Peripheral blood mononuclear cell (primary cell): ENCODE results near the genes HTR4 and GRPEL2.

DNA sequence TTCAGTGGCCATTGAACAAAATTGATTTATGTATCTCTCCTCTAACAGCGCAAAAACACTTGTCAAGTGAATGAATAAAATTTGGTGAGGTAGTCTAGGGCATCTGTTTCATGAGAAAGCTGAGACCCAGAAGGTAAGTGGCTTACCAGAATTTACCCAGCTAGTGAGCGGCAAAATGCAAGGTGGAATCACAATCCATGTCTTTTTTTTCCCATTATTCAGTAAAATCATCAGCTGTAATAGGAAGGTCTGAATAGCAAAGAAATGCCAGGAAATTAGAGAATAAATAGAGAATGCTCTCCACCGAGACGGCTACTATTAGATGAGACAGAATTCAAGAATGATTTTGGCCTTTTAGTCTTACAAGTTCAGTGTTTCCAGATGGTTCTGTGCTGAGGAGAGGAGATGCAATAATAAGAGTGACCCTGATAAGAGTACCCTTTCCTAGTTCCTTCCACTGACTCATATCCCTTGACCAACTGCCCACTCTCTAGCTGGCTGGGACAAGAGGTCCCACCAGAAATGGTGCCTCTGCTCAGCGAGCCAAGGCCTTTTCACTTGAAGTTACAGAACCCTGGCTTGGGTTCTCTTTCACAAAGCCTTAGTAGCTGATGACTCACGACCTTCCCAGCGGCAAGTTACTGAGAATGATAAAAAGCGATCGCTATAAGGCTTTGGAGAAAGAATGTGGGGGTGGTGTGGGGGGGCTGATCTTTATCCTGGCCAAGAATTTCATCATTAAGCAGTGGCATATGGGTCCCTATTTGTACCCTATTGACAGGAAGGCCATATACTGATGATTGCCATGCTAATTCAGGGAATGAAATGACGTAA lies 90.1 kb downstream of the FBXO38 start:
- PRO-cap, 8 experiments, result no peak in any of the 8 experiments

- PRO-cap, 8 experiments, result no peak in any of the 8 experiments
These were observed at the start of gene HTR4 for GRCh38 chr5:148654448-148654976. Gene HTR4 (minus strand): TSS chr5:148654527.

- PRO-cap, 8 experiments, result no peak in any of the 8 experiments
These were observed 23.1 kb downstream of the ADRB2 start for GRCh38 chr5:148849397-148850021.

- PRO-cap, 8 experiments, result no peak in any of the 8 experiments
These were observed 62.8 kb downstream of the ABLIM3 start for GRCh38 chr5:149204033-149204643.

DNA sequence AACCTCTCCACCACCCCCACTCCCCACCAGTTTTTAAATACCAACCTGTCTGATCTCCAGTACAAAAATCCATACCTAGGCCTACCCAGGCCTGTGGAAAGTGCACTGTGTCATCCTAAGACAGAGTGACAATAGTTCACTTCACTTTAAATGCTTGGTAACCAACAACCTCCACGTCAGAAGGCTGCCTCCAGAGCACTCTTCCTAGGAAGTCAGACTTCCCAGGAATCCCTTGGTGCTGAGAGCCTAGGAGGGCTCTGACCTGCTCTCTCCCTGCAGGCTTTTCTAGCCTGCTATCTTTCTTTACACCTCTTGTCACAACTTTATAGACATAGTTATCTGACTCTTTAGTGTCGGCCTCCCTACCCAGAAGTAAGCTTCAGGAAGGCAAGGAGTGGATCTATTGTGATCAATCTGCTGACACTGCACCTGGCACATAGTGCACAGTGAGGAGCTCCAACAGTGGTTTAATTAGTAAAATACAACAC lies 2.2 kb downstream of the AFAP1L1 start:
- PRO-cap, 8 experiments, result no peak in any of the 8 experiments

GRCh38 chr5:149345107-149345776 lies at the start of gene GRPEL2:
Gene GRPEL2 (plus strand): TSS chr5:149345499.
- PRO-cap, 8 experiments, result peak in 7 of 8 experiments; most common plus-strand start chr5:149345623 (in 4); most common minus-strand start chr5:149345343 (in 6)

DNA sequence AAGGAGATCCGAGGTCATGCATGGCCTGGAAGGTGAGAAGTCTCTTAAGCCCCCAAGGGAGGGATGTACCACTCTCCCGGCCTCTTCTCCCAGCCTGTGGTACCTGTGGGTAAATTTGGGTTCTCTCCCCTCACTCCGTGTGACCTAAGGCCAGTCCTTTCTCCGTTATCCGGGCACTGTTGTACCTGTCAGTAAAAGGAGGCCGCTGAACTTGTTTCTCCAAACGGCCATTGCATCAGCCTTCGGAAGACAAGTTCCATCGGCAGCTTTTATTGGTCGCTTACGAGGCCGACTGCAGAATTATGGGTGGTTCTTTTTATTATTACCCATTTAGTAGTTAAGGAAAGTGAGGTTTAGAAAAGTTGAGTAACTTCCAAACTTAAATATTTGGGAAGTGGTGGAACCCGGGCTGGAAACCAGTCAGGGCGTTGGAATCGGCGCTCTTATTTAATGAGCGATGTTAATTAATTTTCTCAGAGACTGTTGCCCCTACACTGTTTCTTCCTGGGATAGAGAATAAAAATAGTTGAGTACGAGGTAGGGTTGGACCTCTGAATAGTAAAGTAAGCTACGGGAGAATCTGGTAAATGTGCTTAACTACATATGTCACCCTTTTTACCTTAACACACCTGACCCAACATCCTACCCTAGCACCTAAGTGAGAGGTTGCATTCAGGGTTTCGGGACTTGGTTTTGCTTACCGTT lies 681 bp downstream of the GRPEL2 start:
- PRO-cap, 8 experiments, result no peak in any of the 8 experiments

GRCh38 chr5:149358793-149359466 lies 1.1 kb downstream of the PCYOX1L start:
- PRO-cap, 8 experiments, result no peak in any of the 8 experiments

DNA sequence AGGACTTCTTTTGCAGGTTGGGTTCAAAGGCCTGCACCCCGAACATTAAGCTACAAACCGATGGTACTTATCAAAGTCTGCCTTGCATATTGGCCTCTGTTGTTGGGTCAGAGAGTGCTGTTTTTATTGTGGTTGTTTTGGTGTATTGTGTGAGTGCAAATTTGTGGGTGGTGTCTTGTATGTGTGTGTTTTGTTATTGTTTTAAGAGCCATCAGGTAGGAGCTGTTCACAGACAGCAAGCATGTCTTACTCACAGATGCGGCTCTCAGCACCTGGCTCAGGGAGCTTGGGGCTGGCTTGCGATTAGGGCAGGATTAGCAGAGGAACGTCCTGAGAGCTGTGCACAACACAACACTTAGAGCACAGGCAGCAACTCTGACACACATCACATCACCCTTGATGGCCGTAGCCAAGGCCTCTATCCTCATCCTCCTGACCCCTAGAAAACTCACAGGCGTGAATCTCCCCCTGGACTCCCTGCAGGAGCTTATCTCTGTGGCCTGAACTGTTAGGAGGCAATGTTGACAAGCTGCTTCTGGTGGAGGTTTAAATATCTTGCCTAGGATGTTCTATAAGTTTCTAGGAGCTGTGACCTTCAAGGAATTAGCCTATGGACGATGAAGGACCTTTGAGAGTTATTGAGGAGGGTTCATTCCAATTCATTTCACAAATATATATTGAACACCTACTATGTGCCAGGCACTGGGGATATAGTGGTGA lies 7.1 kb upstream of the IL17B start:
- PRO-cap, 8 experiments, result no peak in any of the 8 experiments

DNA sequence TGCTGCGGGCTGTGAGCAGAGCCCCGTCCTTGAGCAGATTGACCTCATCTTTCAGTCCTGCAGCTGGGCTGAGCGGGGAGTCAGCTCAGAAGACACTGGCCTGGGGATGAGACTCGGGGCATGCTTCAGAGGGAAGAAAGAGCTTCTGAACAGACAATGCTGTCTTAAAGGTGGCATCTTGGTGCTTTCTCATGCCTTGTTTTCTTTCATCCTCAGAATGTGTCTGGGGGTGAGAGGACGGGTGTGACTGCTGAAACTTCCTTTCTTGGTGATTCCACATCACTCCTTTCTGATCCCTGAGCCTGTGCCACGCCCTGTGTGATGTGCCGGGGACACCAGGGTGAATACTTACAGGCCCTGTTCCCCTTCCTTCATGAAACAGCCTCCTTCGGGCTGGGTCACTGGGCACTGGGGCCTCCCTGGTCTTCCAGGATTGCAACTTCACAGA lies 43.9 kb upstream of the IL17B start:
- PRO-cap, 8 experiments, result no peak in any of the 8 experiments

GRCh38 chr5:149490334-149491297 lies 60.6 kb downstream of the CSNK1A1 start:
- PRO-cap, 8 experiments, result peak in 5 of 8 experiments; most common minus-strand start chr5:149490509 (in 5)

GRCh38 chr5:149493839-149494287 lies 57.4 kb downstream of the CSNK1A1 start:
- PRO-cap, 8 experiments, result peak in 3 of 8 experiments; most common minus-strand start chr5:149493967 (in 3)

DNA sequence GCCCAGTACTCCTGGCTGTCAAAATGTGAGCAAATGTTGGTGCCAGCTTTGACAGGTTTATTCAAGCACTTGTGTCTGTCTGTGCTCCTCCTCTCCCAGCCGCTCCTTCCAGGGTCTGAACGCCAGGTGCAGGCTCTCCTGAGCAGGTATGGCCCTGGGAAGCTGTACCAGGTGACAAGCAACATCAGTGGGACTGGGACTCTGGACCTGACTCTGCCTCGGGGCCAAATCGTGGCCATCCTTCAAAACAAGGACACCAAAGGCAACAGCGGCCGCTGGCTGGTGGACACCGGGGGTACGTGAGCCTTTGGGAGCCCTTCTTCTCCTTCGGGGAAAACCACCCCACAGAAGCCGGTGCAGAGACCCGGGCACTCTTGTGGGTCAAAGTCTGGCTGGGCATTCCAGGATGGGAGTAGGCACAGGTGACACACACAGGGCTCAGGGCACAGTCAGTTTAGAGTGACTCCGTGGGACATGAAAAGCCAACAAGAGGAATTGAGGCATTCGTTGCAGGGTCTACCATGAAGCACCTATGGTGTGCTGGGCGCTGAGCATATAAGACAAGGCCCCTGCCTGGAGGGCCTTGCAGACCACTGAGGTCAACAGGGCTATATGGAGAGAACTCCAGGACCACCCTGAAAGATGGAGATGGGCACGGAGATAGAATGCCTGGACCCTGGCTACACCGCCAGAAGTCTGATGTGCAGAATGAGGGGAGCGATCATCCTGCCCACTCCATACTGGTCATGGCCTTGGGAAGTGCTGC lies 45.9 kb downstream of the ARHGEF37 start:
- PRO-cap, 8 experiments, result no peak in any of the 8 experiments

GRCh38 chr5:149794465-149794982 lies 64.4 kb downstream of the PPARGC1B start:
- PRO-cap, 8 experiments, result no peak in any of the 8 experiments

DNA sequence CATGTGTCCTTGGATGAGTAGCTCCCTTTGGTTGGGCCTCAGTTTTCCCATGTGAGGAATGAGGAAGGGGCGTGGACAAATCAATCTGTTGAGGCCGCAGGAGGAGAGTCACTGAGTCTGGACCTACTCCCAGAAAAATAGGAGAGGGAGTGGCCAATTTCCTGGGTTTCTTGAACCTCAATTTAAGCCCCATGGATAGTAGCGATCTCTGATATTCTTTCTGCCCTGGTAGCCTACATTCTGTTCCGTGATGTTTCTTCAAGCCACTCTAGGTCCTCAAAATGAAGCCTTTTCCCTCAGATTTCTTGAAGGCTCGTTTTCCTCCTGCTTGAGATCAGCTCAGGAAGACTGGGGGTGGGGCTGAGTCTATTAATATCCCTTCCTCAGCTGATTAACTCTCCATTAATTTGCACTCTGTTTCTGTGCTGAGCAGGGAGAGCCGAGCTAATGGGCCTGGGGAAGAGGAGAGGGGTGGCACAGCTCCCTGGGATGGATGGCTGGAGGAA lies 93.1 kb downstream of the PPARGC1B start:
- PRO-cap, 8 experiments, result no peak in any of the 8 experiments

DNA sequence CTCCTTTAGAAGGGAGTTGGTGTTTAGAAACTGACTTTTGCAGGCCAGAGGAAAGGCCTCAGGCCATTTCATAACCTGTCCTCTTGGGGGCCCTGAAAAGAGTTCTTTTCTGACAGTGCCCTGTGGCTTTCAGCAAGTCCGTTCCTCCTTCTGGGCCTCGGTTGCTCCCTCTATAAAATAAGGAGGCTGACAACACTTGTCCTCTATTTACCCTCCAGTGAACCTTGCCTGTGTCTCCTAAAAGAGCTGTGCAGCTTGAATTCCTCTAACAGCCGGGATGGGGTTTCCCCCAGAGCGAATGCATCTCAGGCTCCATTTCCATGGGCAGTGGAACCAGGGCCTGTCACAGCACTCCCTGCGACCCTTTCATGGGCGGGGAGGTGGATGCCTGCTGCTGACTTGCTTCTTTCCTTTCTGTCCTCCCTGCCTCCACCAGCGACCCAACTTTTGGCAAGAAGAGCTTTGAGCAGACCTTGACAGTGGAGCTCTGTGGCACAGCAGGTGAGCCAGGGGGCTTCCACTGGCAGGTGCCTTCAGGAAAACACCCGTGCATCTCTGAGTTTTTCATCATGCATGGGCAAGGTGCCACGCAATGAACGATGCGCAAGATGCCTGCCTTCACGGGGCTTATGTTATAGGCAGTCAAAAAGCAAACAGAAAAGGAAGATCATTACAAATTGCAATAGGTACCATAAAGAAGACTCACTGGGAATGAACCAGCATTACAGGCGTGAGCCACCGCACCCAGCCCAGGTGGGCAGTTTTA lies 104.9 kb downstream of the PPARGC1B start:
- PRO-cap, 8 experiments, result no peak in any of the 8 experiments

DNA sequence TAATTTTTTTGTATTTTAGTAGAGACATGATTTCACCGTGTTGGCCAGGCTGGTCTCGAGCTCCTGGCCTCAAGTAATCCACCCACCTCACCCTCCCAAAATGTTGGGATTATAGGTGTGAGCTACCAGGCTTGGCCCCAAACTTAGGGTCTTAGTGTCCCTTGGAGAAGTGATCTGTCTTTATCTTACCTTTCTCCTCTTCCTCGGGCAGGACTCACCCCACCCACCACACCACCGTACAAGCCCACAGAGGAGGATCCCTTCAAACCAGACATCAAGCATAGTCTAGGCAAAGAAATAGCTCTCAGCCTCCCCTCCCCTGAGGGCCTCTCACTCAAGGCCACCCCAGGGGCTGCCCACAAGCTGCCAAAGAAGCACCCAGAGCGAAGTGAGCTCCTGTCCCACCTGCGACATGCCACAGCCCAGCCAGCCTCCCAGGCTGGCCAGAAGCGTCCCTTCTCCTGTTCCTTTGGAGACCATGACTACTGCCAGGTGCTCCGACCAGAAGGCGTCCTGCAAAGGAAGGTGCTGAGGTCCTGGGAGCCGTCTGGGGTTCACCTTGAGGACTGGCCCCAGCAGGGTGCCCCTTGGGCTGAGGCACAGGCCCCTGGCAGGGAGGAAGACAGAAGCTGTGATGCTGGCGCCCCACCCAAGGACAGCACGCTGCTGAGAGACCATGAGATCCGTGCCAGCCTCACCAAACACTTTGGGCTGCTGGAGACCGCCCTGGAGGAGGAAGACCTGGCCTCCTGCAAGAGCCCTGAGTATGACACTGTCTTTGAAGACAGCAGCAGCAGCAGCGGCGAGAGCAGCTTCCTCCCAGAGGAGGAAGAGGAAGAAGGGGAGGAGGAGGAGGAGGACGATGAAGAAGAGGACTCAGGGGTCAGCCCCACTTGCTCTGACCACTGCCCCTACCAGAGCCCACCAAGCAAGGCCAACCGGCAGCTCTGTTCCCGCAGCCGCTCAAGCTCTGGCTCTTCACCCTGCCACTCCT lies 106.2 kb downstream of the PPARGC1B start:
- PRO-cap, 8 experiments, result no peak in any of the 8 experiments

GRCh38 chr5:149995269-149995928 lies 5.1 kb downstream of the TIGD6 start:
- PRO-cap, 8 experiments, result no peak in any of the 8 experiments

DNA sequence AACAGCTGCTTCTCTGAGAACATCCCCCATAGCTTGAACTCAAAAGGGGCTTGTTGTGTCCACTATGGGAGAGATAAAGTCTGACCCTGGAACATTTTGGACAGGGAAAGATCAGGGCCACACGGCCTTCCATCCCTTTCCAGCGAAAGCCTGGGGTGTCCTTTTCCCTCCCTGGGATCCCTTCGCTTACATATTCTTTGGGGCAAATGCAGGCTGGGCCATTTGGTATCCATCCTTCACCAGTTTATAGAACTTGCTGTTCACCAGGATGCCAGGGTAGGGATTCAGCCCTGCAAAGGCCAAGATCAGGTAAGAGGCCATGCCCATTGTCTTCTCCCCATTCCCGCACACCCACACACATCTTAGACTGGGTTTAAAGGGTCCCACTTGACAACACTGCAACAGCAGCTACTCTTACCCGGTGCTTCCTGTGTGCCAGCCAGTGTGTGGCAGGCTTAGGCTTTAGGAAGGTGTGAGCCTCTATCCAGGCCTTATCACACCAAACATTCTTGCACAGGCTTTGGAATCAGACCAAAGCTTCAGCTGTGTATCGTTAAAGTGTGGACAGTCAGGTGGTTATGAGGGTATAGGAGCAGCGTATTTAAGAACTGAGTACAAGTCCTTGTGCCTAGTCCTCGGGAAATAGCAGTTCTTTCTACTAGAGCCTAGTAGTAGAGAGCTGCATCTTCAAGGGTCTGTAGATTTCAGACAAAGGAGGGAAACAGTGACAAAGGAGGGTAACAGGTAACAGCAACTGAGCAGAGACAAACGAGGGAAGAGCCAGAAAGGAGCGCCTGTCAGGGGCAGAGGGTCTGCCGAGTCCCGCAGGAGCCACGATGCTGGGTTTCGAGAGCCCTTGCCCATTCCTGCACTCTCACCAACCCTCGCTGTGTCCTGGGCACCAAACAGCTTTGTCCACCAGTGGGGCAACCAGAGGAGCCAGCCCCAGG lies 31.0 kb downstream of the CSF1R start:
- PRO-cap, 8 experiments, result peak in 2 of 8 experiments; most common plus-strand start position 771 of the sequence (in 2)

- PRO-cap, 8 experiments, result no peak in any of the 8 experiments
These were observed 20.4 kb downstream of the CSF1R start for GRCh38 chr5:150065878-150066511.